Measurements from ENCODE around the genes ERCC6, AGAP6 and SGMS1.

GRCh38 chr10:49272101-49273524, 26.4 kb upstream of the C10orf71 start:
- PRO-cap = no peak

- PRO-cap = bidirectional peak, plus-strand start at chr10:49538855, minus-strand start at chr10:49538757; bidirectional peak, plus-strand start at chr10:49539201, minus-strand start at chr10:49539070
Measured at GRCh38 chr10:49538690-49539392, at the start of gene ERCC6. ERCC6 (minus strand) TSS chr10:49539121.

DNA sequence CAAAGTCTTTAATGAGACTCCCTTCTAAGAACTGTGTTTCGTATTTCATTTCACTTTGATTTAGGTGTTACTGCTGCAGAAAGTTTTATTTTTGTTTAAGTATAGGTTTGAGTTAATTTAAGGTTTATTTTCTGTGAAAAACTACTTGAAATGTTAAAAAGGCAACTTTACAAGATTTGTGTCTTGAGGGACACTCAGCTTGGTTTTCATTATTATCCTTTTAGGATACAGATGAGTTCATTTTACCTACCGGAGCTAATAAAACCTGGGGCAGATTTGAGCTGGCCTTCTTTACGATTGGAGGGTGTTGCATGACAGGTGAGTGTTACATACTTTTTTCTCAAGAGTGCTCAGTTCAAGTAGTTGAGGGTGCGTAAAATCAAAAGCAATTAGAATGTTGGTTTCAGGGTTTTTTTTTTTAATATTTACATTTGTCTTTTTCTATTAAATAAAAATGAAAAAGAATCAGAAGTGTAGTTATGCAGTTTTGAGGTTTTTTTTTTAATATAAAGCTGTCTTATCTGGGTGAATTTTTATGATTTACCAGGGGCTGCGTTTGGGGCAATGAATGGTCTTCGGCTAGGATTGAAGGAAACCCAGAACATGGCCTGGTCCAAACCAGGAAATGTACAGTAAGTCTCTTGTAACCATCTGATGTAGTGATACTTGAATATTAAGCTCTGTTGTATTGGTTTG, 10.2 kb downstream of the TIMM23B start:
- PRO-cap = no peak

DNA sequence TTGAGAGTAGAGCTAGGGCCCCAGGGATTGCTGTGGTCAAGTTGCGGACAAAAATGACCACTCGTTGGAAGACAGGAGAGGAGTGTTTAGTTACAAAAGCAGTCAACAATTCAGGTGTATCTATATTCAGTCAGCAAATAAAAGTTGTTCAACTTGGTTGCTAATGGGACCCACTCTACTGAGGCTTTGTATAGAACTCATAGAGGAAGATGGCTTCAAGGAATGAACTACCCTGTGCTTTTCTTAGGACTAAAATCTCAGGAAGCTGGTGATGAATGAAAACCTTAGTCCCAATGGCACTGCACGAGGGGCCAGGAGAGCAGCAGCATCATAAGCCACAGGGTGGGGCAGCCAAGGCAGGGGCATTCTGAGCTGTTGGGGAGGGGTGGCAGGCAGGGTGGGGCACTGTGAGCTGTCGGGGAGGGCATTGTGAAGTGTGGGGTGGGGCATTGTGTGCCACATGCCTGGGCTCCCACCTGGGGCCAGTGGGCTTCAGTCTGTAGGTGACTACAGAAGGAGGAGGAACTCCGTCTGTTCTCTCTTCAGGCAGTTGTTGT, at the start of gene AGAP6:
TSS of gene AGAP6 (plus strand) at position 533 of the 557 bp plus-strand sequence.
- PRO-cap = no peak

DNA sequence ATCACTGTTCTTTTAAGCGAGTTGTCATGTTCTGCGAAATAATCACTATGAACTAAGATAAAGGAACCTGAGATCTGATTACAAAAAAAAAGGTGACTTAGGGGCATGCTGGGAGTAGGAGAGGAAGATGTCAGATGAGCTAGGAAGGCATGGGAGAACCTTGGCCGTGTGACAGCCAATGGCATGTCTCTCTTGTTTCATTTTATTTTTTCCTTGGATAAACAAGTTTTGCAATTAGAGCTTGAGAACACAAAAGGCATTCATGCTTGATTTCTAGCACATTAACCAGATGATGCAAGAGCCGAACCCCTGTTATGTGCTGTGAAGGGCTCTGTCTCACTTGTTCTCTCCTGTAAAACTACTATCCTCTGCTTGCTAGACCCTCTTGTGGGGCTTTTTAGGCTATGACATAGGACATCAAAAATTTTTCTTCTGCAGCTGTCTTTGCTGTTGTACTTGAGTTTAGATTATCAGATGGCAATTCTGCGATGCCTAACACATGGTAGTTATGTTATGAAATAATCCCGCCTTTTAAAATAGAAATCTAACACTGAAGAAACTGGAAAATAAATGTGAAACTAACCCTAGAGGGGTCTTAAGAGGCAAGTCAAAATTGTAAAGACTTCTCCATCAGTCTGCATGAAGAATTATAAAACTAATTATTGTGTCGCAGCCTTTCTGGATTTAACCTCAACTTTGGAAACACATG, 134.4 kb upstream of the ASAH2 start:
- PRO-cap = no peak

GRCh38 chr10:50396845-50397557, 145.7 kb upstream of the ASAH2 start:
- PRO-cap = no peak

- PRO-cap = no peak
Measured at GRCh38 chr10:50416413-50416805, 165.1 kb upstream of the ASAH2 start.

DNA sequence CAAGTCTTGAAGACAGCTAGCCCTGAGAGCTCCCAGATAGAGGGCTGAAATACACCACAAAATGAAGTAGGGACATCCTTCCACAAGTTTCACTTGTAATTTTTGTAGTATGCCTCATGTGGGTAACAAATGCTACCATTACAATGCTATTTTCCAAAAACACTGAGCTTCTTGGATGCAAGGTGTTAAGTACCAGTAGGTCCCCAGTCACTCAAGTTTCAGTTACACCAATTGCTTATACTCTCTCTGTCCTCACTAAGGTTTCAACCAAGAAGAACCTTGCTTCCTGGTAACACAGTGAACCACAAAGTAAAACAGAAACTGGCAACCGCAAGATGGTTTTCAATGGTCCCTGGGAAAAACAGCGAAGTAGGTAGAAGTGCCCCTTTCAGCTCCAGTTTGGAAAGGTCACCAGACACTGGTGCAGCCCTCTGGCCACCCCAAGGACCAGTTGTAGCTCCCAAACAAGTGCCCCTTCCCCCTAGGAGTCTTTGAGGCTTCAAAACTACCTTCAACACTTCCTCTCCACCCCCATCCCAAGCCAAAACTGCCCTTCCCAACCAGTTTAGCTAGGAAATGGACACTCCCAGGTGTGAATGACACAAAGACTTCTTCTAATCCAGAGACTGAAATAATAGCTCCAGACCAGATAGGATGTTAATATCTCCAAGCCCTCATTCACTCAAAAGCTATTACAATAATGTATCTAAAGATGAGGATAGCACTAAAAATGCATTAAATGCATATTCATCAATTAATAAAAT, 110.6 kb downstream of the SGMS1 start:
- PRO-cap = no peak

DNA sequence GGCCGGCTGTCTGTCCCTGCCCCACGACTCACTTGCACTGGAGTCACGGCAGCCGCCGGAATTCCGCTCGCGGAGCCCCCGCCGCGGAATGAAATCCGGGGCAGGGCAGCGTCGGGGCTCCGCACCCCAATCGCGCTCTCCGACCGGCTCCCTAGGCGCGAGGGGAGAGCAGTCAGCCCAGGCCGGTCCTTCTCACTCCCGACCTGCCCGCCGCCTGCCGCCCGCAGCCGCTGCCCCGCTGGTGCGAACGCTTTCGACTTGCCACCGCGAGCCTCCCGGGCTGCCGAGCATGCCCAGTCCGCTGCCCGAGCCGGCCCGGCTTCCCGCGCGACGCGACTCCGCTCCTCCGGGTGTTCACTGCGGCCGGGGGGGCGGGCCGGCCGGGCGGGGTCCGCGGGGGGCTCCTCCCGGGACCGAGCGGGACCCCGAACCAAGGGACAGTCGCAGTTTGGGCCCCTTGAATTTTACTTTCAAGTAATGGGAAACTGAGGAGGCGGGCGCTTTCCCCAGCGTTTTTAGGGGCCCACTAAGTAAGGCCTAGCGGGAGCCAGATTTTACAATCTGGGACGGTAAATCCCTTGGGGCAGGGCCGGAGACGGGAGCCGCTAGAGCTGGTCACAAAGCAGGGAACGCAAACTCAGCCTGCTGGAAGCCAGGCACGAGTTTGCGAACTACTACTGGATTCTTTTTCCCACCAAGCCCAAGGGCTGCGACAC, at the start of gene SGMS1:
TSS of gene SGMS1 (minus strand) at position 282 of the 716 bp plus-strand sequence.
- PRO-cap = bidirectional peak, plus-strand start at position 195 of the sequence, minus-strand start at position 153 of the sequence; bidirectional peak, plus-strand start at position 407 of the sequence, minus-strand start at position 216 of the sequence

DNA sequence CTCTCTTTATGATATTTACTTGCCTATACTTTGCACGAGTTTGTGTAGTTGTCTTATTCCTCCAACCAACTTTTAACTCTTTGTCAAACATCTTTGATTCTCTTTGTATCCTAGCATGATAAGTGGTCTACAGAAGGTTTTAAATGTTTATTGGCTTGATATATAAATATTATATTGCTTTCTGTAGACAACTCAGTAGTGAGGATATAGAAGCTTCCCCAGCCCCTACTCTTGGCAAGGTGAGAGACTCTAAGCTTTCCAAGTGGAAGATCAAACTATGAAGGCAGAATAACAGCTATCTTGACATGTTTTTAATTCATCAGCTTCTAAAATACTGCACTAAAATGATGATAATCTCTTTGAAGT, 65.6 kb downstream of the A1CF start:
- PRO-cap = no peak

- PRO-cap = no peak
Measured at GRCh38 chr10:50855407-50855866, 30.0 kb downstream of the A1CF start.

GRCh38 chr10:51346664-51347377, 272.5 kb downstream of the PRKG1 start:
- PRO-cap = no peak

DNA sequence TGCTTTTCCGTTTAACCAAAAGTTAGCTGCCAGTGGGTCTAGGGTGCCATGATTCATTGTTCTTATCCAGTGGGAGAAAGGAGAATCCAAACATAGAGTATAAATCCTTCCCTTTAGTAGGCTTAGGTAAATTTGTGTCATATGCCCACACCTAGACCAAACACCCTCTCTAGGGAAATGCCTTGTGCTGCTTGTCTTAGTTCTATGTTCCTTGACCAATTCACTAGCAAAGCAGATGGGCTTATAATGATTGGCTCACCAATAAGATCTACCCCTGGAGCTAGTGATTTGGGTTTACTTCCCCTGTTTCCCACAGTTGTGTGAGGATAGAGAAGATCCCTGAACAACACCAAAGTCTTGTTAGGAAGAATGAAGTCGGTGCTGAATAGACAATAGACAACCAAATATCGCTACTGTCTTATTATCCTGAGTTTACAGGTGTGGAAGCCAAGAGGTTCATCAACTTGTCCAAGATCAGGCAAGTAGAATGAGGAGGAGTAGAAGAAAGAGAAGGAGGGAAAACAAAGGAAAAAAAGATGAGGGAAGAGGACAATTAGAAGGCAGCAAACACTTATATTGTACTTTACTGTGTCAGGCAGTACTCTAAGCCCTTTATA, 308.6 kb downstream of the PRKG1 start:
- PRO-cap = no peak

DNA sequence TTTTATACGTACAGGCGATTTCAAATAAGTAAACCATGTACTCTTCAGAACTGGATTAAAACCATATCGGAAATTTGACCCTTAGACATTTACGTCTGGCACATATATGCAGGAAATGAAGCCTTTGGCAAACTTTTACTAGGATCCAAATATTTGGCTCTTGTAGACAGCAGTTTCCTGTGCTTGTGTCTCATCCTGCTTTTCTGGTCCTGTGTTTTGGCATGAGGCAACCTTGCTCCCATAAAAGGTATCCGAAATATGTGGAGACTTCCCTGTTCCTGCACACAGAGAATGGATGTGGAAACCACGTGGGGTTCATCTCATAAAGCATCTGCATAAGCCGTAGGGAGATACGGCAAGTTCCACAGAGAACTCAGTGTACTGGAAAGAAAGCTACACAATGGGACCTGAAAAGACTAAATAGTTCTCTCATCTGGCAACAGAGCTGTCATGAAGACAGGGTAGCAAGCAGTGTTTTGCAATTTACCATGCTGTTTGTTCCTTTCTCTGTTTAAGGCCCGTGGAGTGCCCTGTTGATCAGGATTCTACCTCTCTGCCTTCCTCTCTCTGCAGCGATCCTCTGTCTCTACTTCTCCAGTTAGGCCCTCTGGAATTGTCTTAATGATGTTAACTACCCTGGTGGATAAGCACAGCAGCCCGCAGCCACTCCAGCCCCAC, 293.8 kb downstream of the CSTF2T start:
- PRO-cap = no peak

DNA sequence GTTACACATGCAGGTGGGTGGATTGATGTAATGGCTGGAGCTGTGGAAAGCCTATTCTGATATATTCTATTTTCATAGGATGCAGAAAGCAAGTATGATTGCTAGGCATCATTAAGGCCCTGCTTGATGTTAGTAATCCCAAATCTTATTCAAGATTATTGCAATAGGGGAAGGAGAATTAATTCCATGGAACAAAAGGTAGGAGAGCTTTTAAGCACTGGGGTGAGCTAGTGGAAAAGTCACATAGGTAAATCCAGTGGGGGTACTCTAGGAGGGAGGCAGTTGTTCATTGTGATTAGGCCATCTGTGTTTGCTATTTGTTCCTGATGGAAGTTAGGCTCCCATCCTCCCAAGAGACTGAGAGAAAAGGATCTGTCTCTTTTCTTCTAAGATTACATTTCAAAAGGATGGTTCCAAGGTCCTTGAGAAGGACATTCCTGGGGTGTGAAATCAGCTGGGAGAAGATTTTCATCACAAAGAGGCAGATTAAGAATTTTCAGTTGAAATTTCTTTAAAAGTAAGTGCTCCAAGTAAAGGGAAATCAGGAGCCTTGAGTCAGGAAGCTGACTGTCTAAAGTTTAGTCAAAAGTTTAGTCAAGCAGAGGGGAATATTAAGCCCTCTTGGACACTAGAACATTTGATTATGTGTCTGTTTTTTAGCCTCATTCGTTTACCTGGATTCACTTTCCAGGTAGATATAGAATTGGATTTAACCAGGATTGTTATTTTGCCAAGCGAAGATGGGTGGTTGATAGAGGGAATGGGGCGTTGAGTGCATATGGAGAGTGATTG, 210.8 kb upstream of the CSTF2T start:
- PRO-cap = bidirectional peak, plus-strand start at position 533 of the sequence, minus-strand start at position 359 of the sequence; bidirectional peak, plus-strand start outside the sequence, minus-strand start at position 774 of the sequence

GRCh38 chr10:52216845-52217256, 97.2 kb upstream of the DKK1 start:
- PRO-cap = no peak

DNA sequence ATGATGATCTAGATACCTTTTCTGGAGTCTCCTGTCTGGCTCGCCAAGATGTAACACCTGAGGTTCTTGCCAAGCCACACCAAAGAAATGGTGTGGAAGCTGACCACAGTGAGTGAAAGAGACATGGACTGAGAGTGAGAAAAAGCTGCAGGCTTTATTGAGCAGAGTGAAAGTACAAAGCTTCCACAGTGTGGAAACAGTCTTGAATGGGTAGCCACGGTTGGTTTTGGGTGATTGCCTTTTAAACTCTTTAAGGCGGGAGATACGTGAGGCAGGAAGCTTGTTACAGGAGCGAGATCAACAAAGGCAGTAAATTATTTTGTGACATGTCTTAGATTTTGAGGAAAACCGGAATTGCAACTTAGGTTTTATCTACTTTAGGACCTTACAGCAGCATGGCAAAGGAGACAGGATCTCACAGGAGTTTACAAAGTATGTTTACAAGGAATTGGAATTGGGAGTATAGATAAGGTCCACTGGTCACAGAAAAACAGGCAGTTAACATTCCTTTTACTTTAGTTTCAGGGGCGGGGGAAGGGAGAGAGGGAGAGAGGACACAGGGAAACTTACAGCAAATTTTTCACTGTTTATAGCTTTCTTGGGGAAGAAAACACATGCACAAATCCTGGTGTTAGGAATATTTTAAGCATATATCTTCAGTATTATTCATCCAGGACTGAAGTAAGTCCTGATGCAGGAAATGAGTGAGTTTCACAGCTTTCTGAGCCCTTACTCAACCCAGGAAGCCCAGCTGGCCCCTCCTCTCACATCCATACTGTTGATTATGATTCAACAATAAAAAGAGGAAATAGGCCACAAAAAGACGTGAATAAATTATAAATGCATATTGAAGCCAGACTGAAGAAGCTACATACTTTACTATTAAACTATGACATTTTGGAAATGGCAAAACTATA, 257.6 kb upstream of the MBL2 start:
- PRO-cap = no peak

DNA sequence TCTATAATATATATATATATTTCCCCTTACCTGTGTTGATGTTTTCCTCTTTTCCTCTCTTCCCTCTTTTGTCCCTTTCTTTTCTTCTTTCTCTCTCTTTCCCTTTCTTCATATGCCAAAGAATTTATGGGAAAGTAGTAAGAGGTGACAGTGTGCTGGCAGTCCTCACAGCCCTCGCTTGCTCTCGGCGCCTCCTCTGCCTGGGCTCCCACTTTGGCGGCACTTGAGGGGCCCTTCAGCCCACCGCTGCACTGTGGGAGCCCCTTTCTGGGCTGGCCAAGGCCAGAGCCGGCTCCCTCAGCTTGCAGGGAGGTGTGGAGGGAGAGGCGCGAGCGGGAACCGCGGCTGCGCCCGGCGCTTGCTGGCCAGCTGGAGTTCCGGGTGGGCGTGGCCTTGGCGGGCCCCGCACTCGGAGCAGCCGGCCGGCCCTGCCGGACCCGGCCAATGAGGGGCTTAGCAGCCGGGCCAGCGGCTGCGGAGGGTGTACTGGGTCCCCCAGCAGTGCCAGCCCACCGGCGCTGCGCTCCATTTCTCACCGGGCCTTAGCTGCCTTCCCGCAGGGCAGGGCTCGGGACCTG, 206.2 kb downstream of the ZWINT start:
- PRO-cap = no peak

DNA sequence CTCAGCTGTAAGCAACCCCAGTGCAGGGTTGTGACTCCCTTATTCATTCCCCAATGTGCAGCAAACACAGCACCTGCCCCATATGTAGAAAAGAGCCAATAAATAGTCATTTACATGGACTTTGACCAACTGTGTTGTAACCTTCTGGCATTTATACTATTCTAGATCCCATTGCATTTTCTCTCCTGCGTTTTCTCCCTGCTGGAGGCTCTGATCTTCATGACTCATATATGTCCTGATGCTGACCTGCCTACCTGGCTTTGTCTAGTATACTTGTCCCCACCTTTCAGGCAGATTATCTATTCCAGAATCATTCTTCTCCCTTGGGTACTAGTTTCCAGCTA, 402.9 kb downstream of the IPMK start:
- PRO-cap = no peak

GRCh38 chr10:57964161-57964921, 303.4 kb downstream of the IPMK start:
- PRO-cap = no peak

Data from H9 (cell line).